ENCODE measurements around a stretch of chr16.

DNA sequence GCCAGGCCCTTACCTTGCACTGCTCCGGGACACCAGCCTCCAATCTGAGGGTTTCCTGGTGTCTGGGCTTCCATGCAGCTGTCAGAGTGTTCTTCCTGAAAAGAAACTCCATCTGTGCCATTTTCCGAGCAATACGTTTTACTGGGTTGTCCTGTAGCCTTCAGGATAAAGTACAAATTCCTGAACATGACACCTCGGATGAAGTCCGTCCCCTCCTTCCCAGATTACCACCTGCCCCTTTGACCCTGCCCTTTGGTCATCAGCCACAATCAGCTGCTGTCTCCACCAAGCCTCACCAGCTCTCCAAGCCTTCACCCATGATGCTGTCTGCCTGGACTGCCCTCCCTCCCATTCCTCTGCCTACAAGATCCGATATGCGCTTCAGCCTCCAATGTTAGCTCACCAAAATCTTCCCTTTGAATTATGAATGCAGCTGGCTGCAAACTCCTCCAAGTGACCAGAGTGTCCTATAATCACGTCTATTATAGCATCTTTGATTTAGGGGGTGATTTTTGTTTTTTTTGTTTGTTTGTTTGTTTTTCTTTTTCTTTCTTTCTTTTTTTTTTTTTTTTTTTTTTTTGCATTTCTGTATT lies 60.5 kb upstream of the KIFC3 start:
- PRO-cap: bidirectional peak, plus-strand start at position 306 of the sequence, minus-strand start at position 83 of the sequence
- RAMPAGE, long total RNA, 4 experiments: no peak in any of the 4 experiments

- PRO-cap: no peak
- RAMPAGE, long total RNA, 4 experiments: no peak in any of the 4 experiments
Observed at GRCh38 chr16:57899058-57899424, 71.9 kb downstream of the CNGB1 start.

- PRO-cap: no peak
- RAMPAGE, long total RNA, 4 experiments: no peak in any of the 4 experiments
Observed at GRCh38 chr16:58020364-58021165, 5.0 kb upstream of the MMP15 start.

DNA sequence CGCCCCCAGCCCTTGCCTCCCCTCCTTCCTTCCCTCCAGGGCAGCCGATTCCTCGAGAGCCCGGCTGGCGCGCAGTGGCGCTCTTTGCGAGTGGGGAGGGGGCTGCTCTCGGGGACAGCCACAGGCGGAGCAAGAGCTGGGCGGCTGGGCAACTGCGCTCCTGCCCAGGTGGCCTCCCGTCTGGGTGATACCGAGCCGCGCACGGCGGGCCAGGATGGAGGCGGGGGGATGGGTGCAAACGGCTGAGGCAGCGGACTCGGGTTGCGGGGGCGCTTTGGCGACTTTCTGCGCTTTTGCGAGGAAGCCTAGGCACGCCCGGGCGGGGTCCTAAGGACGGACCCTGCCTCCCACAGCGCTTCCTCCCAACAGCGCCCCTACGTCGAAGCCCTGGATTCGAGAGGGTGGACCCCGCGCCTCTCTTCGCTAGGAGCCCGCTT lies 1.3 kb downstream of the MMP15 start:
- PRO-cap: unidirectional peak, minus-strand start at position 182 of the sequence
- RAMPAGE, long total RNA, 4 experiments: no peak in any of the 4 experiments

DNA sequence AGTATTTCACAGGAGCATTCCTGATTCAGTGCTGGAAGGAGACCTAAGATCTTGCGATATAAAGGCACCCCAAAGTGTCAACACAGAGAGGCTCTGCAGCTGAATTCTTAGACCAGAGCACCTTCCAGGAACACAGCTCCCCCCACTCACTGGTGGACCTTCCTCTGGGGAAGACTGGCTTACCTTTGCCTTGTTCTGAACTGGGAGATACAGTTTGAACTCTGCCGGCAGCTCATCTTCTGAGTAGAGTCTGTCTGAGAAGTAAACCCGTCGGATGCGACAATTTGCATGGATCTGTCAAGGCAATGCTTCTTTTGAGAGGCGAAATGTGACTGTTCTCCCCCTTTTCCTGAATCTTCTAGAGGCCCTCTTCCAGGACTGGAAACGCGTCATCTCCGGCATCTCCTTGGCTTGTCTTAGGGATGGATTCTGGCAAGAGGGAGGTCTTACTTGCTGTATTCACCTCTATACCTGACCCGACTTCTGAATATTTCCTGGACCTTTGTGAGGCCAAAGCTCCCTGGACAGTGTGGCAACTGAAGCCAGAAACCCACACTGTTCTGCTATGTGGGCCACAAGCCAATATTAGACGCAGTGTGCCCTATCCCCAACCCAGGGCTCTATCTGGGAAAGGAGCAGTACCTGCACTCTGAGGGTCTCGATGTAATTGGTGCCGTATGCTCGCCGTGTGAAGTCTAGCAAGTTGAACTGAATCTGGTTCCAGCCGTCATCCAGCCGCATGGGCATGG lies 14.4 kb downstream of the CFAP20 start:
- PRO-cap: no peak
- RAMPAGE, long total RNA, 4 experiments: no peak in any of the 4 experiments

DNA sequence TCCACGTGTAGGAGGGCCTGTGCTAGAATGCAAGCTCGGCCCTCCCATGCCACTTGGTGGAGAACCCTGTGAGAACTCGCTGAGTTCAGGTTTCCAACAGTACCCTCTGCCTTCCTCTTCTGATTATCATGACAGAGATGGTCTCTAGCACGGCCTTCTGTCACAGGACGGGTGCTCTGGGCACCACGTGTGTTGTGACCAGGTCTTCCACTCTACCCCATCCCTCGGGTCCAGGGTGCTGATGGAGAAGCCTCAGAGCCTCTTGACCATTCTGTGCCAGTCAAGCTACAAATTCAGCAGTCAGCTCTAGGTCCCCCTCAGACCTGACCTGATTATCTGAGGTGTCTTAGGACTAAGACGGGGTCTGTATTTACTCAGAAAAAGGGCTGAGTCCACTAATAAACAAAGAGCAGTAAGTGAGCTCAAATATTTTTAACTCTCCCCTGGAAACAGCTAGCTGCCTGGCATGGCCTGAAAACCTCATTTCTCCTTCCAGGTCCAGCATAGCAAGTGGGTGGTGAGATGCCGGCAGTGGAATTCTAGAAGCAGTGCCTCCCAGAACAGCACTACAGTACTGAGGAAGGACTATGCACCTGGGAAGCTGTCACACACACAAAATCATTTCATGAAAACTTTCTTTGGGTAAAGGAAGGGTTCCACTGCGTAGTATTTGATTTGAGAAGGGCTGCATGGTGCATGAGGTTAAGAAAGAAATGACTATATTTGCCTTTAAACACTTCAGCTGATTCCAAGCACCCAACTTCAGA lies 29.4 kb upstream of the CFAP20 start:
- PRO-cap: no peak
- RAMPAGE, long total RNA, 4 experiments: no peak in any of the 4 experiments

DNA sequence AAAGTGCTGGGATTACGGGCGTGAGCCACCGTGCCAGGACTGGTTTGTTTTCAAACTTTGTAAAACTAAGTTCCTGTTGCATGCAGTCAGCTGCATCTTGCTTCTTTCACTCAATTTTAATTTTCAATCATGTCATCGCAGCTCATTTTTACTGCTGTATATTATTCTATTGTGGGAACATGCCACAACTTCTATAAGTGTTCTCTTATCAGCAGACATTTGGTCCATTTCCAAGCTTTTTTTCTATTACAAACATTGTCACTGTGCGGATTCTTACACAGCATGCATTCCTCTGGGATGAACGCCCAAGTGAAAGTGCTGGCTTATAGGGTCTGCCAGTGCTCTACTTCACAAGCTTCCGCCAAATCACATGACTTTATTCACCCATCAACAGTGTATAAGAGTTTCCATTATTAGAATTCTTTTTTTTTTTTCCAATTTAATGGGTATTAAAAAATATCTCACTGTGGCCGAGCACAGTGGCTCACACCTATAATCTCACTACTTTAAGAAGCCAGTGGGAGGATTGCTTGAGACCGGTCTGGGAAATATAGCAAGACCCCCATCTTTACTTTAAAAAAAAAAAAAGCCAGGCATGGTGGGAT lies 22.8 kb downstream of the GINS3 start:
- PRO-cap: no peak
- RAMPAGE, long total RNA, 4 experiments: no peak in any of the 4 experiments

- PRO-cap: no peak
- RAMPAGE, long total RNA, 4 experiments: no peak in any of the 4 experiments
Observed at GRCh38 chr16:58433860-58434511, 41.7 kb downstream of the GINS3 start.

- PRO-cap: no peak
- RAMPAGE, long total RNA, 4 experiments: no peak in any of the 4 experiments
Observed at GRCh38 chr16:58465658-58466099, 34.3 kb upstream of the NDRG4 start.

GRCh38 chr16:58515658-58516405 lies 515 bp downstream of the SETD6 start:
- PRO-cap: bidirectional peak, plus-strand start at chr16:58516223, minus-strand start at chr16:58516089; unidirectional peak, minus-strand start at chr16:58516342
- RAMPAGE, long total RNA, 4 experiments: no peak in any of the 4 experiments

DNA sequence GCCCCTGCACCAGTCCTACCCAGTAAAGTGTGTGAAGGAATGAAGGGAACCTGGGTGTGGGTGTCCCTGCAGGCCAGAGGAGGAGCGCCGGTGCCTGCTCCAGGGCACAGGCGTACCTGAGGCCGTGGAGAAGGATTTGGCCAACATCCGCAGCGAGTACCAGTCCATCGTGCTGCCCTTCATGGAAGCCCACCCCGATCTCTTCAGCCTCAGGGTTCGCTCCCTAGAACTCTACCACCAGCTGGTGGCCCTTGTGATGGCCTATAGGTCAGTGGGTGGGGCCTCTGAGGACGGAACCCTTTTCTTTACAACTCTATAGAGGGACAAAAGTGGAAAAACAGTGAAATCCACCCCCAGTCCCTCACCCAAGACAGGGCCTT lies 1.1 kb downstream of the SETD6 start:
- PRO-cap: no peak
- RAMPAGE, long total RNA, 4 experiments: no peak in any of the 4 experiments

DNA sequence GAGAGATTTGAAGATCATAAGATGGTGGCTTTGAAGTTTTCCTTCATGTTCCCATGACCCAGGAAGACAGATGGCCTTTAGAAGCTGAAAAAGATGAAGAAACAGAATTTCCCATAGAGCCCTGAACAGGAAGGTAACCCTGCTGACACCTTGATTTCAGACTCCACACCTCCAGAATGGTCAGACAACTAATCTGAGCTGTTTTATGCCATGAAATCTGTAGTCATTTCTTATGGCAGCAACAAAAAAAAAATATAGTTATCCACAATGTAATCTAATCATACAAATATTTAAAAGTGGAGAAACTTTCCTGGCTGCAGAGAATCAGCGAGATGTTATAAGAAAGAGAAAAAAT lies 918.5 kb downstream of the CDH8 start:
- PRO-cap: unidirectional peak, minus-strand start at position 254 of the sequence
- RAMPAGE, long total RNA, 4 experiments: no peak in any of the 4 experiments

DNA sequence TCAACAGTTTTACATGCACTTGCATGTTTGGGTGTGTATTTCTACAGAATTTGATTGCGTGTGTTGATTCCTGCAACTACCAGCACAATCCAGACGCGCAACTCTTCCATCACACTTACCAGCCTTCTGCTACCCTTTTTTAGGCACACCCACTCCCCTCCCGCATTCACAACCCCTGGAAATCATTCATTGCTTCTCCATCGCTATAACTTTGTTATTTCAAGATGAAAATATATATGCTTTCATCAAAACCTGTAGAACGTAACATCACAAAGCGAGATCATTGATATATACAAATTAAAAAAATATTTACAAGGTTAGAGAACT lies 590.7 kb downstream of the CDH8 start:
- PRO-cap: no peak
- RAMPAGE, long total RNA, 4 experiments: no peak in any of the 4 experiments

DNA sequence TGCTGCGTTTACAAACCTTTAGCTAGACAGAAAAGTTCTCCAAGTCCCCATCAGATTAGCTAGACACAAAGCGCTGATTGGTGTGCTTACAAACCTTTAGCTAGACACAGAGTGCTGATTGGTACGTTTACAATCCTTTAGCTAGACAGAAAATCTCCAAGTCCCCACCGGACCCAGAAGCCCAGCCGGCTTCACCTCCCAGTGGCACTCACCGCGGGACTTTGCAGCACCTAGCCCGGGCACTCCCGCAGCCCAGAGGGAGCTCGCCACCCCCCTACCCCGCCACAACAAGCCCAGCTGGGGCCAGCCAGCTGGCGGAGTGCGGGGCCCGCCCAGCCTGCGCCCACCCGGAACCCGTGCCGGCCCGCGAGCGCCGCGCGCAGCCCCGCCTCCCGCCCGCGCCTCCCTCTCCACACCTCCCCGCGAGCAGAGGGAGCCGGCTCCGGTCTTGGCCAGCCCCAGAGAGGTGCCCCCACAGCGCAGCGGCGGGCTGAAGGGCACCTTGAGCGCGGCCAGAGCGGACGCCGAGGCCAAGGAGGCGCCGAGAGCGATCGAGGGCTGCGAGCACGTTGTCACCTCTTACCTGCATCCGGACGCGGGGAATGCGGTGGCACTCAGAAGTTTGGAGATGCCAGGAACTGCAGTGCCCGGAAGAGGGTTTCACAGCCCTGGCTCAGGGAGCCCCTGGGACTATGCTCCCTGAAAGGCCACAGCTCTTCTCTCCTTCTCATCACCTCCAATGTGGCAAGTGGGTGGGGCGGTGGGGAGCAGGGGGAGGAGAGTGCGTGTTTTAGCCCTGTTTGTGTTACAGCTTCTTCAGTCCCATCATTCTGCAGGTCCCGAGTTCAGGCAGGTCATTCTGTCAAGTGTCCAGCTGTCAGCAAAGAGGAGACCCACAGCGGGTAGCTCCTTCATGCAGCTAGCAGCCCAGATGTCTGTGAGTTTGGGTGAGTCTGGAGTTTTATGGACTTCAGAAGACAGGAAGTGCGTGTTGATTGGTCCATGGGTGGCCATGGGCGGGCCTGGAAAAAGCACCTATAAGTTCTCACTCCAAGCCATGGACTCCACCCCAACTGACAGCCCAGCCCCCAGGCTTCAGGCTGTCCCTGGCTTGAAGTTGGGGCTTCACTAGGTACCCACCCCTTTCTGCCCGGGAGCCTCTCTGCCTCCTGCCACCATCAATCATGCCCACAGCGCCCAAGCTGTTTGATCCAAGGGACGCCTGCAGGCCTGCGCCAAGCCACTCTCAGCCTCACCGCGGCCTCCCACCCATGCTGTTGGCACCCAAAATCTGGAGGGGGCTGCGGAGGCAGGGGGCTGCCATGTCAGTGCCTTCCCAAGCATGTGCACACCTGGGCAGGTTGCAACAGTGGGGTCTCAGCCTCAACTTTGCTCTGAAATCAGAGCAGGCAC lies 1504.2 kb downstream of the CDH11 start:
- PRO-cap: unidirectional peak, minus-strand start at position 937 of the sequence
- RAMPAGE, long total RNA, 4 experiments: start-site peak on the minus strand in 1 of 4 experiments, centred at position 938 of the sequence, 114 reads per replicate

DNA sequence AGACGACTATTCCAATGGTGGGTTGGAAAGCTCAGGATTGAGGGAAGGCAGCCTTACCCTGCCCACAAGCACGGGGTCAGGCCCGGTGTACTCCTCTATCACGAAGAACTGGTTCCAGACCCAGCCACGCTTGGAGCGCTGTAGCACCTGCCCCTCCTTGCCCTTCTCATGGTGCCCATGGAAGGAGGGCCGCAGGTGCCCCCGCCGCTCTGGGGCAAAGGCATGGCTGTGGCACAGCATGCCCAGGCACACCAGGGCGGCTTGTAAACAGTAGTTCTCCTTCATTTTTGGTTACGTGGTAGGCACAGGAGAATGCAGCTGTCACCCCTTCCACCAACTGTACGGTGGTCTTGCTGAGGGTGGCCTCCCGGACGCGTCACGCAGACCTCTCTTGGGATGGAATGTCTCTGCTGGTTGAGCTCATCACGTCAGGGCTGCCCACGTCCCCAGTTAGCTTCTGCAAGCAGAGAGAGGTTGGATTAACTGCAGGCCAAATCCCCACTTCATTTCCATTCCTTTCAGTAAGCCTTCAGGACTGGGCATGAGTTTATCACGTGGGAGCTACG lies 117.2 kb downstream of the CDH11 start:
- PRO-cap: no peak
- RAMPAGE, long total RNA, 4 experiments: no peak in any of the 4 experiments

GRCh38 chr16:65068906-65069349 lies 52.9 kb downstream of the CDH11 start:
- PRO-cap: no peak
- RAMPAGE, long total RNA, 4 experiments: no peak in any of the 4 experiments

GRCh38 chr16:65071325-65072278 lies 50.3 kb downstream of the CDH11 start:
- PRO-cap: no peak
- RAMPAGE, long total RNA, 4 experiments: no peak in any of the 4 experiments

GRCh38 chr16:66377354-66377888 lies 10.9 kb downstream of the CDH5 start:
- PRO-cap: no peak
- RAMPAGE, long total RNA, 4 experiments: no peak in any of the 4 experiments

DNA sequence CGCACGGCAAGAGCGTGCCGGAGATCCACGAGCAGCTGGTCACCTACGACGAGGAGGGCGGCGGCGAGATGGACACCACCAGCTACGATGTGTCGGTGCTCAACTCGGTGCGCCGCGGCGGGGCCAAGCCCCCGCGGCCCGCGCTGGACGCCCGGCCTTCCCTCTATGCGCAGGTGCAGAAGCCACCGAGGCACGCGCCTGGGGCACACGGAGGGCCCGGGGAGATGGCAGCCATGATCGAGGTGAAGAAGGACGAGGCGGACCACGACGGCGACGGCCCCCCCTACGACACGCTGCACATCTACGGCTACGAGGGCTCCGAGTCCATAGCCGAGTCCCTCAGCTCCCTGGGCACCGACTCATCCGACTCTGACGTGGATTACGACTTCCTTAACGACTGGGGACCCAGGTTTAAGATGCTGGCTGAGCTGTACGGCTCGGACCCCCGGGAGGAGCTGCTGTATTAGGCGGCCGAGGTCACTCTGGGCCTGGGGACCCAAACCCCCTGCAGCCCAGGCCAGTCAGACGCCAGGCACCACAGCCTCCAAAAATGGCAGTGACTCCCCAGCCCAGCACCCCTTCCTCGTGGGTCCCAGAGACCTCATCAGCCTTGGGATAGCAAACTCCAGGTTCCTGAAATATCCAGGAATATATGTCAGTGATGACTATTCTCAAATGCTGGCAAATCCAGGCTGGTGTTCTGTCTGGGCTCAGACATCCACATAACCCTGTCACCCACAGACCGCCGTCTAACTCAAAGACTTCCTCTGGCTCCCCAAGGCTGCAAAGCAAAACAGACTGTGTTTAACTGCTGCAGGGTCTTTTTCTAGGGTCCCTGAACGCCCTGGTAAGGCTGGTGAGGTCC lies 24.2 kb upstream of the BEAN1 start:
- PRO-cap: unidirectional peak, plus-strand start at position 625 of the sequence
- RAMPAGE, long total RNA, 4 experiments: no peak in any of the 4 experiments

- PRO-cap: no peak
- RAMPAGE, long total RNA, 4 experiments: no peak in any of the 4 experiments
Observed at GRCh38 chr16:66408117-66409244, 18.6 kb upstream of the BEAN1 start.